Hematopoietic multipotent progenitor cell (in vitro differentiated cells): ENCODE measurements around a stretch of chr7.

DNA sequence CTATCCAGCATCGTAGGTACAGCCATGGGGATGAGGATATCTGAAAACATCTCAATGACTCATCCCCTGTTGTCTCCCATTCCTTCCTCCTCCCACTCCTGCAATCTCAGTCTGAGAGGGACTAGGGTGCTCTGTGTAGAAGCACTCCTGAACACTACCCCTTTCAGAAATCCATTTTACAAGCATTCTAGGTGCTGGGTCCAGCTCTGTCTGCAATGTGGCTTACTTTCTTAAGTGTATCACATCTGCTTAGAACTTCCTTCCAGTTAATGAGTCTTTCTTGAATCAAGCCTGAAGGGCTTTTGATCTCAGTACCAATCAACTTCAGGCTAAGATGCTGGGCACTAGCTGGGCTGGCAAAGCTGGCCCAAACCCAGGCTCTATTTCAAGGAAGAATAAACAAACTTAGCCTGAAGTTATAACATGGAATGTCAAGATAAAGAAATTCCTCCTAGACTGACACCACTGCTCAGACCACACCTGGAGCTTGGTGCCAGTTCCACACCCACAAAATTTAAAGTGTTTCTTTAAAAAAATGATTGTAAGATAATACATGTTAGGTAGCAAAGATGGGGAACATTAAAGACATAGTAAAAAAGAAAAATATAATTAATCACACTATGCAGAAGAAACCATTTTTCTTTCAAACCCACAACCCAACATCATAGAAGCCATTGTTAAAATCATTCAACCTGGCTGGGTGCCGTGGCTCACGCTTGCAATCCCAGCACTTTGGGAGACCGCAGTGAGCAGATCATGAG is 270.4 kb upstream of the AOAH start:
- CAGE, long polyA plus RNA: no peak

DNA sequence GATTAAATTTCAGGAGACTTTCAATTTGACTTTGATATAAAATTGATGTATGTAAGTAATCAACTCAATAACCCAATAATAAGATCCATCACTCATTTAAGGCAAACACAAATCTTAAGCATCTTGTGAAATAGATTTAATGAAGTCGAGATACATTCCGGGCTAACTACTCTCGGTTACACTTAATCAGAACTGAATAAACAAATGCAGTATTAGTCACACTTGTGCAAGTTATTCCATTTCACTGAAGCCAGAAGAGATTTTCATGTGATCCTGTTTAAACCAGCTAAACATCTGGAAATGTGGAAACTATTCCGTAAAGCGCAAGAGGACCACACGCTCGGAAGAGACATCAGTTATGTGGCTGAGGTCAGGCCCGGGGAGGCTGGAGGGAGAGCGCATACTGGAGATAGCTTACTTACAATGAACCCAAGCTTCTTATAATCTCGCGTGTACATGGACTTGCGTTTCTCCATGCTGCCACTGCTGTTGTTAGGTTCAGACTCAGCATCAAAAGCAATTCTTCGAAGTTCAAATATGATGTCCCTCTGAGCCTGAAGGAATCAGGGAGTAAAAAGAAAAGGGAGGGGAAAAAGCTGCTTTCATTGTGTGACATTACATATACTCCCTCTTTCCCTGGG is 237.6 kb downstream of the ELMO1 start:
- CAGE, long polyA plus RNA: no peak

- CAGE, long polyA plus RNA: no peak
These were observed 155.1 kb downstream of the ELMO1 start for GRCh38 chr7:37293621-37293894.

GRCh38 chr7:37353465-37354343 is 95.0 kb downstream of the ELMO1 start:
- CAGE, long polyA plus RNA: no peak

- CAGE, long polyA plus RNA: no peak
These were observed 31.6 kb downstream of the ELMO1 start for GRCh38 chr7:37416913-37417546.

DNA sequence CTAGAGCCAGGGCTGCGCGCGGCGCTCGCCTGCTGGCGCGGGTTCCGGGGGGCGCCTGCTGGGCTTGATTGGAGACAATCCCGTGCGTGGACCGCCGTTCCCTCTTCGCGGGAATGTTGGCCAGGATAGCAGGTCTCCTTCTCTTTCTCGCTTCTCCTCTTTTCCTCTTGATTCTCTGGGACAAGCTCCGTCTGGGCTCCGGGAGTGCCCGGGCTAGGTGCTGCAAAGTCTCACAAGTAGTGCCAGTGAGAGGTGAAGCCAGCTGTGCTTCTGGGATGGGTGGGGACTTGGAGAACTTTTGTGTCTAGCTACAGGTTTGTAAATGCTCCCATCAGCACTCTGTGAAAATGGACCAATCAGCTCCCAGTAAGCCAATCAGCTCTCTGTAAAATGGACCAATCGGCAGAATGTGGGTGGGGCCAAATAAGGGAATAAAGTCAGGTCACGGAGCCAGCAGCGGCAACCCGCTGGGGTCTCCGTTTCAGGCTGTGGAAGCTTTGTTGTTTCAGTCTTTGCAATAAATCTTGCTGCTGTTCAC is 43.5 kb upstream of the ELMO1 start:
- CAGE, long polyA plus RNA: no peak

GRCh38 chr7:37511711-37512386 is 63.2 kb upstream of the ELMO1 start:
- CAGE, long polyA plus RNA: no peak

DNA sequence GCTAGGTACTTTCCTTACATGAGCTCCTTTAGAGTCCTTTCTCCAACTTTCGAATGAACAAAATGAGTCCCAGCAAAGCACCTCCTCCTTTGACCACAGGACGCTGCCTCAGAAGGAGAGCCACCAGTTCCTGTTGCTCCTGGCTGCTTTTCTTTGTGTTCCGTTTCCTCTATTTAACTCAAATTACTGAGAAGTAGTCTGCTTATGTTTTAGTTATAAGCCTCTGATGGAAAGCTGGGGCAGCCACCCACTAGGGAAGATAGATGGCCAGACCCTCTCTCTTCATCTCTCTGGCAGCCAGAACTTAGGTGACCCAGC is 82.4 kb upstream of the NME8 start:
- CAGE, long polyA plus RNA: no peak

GRCh38 chr7:38178695-38179286 is 746 bp downstream of the STARD3NL start:
- CAGE, long polyA plus RNA: no peak

DNA sequence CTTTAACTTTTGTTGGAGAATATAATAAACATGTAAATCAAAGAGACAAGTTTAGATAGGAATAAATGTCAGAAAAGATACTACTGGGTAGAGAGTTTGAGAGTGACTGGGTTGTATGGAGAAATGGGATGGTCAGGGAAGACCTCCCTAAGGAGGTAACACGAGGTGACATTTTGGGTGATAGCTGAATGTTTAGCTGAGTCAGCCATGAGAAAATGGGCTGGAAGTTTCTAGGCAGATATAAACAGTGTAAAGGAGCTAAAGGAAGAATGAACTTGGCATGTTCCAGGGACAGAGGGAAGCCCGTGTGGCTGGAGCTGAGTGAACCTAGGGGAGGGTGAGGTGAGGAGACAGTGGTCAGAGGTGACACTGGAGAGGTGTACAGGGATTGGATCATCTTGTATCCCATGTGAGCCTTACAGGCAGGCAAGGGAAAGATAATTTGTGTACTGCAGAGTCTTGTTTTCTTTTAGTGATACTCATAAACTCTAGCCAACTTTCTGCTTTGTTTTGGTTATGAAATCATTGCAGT is 1.7 kb downstream of the STARD3NL start:
- CAGE, long polyA plus RNA: no peak

DNA sequence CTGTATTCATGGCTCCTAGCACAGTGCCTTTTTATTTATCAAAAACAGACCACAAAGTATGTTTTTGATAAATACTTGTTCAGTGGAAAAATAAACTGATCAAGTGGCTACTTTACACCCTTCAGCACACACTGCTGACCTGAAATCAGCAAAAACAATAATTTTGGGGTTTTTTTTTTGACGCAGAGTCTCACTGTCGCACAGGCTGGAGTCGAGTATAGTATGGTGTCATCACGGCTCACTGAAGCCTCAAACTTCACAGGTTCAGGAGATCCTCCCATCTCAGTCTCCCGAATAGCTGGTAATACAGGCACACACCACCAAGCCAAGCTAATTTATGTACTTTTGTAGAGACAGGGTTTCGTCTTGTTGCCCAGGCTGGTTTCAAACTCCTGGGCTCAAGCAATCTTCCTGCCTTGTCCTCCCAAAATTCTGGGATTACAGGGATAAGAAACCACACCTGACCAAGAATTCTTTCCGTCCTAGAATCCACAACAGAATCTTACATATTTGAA is 64.8 kb downstream of the STARD3NL start:
- CAGE, long polyA plus RNA: no peak

- CAGE, long polyA plus RNA: no peak
These were observed 138.8 kb downstream of the STARD3NL start for GRCh38 chr7:38316743-38317272.

DNA sequence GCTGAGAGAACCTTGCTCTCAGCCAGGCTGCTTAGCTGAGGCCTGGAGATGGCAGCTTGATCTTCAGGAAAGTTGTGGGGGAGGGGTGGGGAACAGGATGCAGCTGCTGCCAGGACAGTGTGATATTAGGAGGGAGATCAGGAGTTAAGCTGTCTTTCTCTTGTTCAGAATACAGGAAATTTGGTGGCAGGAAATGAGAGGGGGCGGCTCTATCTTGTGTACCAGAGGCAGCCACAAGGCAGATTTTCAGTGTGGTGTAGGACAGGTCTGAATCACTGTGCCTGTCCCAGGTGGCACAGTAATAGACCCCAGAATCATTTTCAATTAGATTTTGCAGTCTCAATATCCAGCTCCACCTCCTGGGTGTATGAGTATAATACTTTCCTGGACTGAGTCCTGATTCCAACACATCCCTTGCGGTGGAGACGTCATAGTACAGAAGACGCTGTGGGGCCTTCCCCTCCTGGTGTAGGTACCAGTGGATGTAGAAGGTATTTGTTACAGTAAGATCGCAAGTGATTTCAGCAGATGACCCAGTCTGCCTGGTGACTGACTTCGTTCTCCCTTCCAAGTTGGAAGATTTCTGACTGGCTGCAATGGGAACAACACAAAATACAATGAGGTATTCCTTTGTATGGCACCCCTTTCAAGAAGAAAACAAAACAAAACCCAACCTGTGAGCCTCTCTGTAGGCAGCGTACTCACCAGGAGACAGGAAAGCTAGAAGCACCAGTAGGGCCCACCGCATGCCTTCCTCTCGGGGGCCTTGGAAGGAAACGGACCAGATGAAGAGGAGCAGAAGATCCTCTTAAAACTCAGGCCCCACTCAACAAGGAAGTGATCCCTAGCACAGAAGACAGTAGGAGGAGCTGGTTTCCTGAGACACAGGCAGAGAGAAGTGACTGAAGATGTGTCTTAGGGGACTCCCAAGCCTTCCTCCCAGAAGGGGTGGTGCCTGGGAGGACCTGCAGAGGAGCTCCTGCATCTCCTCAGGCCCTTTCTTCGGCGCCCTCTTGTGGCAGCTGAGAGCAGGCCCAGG is 180.5 kb downstream of the STARD3NL start:
- CAGE, long polyA plus RNA: no peak

DNA sequence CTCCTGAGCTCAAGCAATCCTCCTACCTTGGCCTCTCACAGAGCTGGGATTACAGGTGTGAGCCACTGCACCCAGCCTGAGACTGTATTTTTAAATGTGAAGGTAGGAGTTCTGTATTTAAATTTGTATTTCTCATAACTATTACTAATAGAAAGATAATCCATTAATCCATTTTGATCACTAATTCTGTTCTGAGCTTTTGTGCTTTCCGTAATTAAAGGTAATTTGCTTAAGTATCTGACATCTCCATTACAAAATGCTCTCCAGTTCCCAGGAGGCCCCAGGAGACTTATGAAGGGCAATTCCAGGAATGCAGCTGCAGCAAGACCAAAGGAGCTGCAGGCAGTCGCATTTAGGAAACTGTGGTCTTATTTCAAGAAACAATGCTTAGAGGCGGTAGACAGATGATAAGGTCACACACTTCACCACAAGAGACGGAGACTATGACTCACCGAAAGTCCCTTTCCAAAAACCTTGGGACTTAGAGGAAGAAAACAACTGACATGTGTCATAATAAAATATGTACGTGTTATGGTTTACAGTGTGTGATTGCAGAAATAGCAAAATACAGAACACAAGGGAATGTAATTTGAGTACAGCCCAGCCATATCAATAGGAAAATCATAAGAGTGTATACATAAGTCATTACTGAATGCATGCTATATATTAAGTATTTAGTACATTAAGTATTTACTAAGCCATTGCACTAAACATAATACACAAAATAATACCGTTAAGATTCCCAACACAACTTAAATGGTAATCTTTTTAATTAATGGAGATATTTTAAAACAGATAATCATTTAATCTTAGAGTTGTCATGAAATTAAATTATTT is 23.5 kb downstream of the YAE1 start:
- CAGE, long polyA plus RNA: no peak

DNA sequence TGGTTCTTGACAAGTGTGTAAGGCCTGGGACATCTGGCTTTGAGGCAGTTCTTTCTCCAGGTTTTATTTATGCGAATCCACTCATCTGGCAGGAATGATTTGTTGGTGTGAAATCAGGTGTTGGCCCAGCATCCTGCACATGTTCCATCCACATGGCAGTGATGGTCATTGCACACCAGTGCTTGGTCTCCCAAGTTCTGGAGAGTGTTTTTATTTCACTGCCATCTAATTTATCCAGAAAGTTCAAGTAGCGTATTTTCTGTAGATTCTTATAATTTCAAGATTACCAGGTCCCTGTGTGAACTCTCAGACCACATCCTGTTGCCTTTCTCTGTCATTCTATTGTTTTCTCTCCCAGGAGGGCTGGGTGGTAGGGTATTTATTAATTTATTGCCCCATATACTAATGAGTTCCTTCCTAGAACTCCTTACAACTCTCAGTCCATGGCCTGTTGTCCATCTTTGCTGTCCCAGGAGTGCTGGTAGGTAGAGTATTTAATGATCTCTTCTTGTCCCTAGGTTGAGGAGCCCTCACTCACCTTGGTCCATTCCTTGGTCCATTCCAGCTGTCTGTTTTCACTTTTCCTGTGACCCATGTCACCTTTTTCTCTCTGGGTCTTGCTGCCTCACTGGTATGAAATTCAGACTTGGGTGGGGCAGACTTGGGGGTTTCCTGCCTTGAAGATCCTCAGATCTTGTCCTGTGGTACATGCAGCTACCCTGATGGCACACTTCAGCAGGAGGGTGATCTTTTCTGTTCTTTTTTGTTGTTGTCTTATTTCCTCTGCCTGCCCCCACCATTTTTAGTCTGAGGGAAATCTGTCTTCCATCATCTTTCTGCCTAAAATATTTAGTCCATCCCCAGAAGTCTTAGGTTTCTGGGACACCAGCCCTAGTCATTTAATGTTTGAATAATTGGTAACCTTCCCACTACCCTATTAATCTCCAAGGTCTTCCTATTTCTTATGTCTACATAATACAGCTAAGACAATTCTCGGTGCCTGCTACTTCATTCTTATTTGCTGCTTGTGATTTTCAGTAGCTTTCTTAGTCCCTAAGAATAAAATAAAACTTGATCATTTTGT is 10.7 kb downstream of the RALA start:
- CAGE, long polyA plus RNA: no peak

DNA sequence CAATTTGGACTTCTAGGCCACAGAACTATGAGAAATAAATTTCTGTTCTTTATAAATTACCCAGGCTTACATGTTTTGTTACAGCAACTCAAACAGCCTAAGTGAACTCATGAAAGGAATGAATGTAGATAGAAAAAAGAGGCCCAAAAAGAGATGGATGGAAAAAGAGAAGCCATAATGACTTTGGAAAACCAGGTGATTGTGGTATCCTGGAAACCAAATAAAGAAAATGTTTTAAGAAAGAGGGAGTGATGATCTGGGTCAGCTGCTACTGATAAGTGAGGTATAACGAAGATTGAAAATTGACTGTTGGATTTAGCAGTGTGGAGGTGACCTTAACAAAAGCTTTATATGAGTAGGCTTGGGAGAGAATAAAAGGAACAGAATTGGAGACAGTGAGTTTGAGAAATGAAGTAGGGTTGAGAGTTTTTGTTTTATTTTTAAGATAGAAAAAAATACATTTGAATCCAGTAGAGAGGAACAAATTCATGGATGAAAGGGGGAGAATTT is 26.3 kb downstream of the RALA start:
- CAGE, long polyA plus RNA: no peak

- CAGE, long polyA plus RNA: no peak
These were observed 158.1 kb downstream of the RALA start for GRCh38 chr7:39781475-39781856.

GRCh38 chr7:40029798-40030257 is 79.8 kb downstream of the CDK13 start:
- CAGE, long polyA plus RNA: no peak

DNA sequence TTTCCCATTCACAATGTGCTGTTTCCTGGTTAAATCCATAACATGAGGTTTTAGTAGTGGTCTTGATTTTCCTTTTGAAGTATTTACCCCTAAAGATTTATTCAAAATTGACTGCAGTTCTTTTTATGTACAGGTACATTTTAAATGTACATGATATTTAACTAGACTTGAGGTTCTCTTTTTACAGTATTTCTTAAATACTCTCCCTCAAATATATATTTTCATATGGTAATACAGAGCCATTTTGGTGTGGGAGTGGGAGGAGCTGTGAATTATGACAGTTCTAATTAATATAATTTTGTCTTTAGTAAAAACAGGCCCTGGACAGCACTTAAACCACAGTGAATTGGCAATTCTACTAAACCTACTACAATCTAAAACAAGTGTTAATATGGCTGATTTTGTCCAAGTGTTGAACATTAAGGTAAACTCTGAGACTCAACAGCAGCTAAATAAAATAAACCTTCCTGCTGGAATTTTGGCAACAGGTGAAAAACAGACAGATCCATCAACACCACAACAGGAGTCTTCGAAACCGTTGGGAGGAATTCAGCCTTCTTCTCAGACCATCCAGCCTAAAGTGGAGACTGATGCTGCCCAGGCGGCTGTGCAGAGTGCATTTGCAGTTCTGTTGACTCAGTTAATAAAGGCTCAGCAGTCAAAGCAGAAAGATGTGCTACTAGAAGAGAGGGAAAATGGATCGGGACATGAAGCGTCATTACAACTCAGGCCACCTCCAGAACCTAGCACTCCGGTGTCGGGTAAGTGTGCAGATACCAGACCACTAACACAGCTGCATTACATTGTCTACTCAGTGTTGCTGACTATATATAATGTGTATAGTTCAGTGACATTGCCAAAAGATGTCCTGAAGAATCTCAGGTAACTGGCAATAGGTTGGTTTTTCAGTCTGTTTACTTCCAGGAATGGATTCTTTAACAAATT is 41.7 kb downstream of the MPLKIP start:
- CAGE, long polyA plus RNA: no peak

GRCh38 chr7:40234098-40234433 is 99.3 kb downstream of the SUGCT start:
- CAGE, long polyA plus RNA: no peak